ENCODE measurements around the genes SLC22A18 and ART1.

DNA sequence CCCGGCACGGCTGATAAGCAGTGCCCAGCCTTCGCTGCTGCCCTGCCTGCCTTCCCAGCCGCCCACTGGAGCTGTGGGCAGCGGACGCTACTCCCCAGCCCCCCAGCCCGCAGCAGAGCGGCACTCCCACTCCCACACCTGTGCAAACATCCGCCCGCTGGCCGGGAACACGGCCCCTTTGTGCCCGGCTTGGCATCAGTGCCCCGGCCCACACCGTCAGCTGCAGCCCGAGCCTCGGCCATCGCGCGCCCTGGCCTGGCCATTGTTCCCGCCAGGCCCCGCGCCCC is 130.2 kb downstream of the KCNQ1 start:
- PRO-cap = no peak

DNA sequence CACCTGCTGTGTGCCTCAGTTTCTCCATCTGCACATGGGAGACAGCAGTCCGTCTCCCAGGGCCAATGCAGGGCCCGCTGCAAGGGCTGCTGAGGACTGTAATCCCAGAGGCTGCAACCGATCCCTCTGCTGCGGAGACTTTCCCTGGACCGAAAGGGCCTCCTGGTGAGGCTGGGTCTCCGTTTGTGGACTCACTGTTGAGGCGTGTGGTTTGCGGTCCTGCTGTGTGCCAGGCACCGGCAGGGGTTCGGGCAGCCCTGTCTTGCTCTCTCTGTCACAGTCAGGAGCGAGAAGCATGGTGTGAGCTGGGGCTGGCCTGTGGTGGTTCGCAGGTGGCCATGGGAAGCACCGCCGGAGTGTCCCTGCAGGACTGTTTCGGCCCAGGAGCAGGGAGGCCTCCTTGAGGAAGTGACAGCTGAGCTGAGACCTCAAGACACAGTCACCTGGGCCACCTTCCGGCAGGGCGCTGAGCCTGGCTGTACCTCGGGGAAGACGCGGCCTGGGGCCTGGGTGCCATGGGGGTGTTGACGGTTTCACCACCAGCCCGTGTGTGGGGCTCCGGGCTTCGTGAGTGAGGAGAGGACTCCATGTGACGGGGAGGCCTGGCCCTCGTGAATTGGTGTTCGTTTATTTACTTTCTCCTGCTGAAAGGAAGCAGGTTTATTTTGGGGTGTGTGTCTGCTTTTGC is 132.3 kb downstream of the KCNQ1 start:
- PRO-cap = no peak

DNA sequence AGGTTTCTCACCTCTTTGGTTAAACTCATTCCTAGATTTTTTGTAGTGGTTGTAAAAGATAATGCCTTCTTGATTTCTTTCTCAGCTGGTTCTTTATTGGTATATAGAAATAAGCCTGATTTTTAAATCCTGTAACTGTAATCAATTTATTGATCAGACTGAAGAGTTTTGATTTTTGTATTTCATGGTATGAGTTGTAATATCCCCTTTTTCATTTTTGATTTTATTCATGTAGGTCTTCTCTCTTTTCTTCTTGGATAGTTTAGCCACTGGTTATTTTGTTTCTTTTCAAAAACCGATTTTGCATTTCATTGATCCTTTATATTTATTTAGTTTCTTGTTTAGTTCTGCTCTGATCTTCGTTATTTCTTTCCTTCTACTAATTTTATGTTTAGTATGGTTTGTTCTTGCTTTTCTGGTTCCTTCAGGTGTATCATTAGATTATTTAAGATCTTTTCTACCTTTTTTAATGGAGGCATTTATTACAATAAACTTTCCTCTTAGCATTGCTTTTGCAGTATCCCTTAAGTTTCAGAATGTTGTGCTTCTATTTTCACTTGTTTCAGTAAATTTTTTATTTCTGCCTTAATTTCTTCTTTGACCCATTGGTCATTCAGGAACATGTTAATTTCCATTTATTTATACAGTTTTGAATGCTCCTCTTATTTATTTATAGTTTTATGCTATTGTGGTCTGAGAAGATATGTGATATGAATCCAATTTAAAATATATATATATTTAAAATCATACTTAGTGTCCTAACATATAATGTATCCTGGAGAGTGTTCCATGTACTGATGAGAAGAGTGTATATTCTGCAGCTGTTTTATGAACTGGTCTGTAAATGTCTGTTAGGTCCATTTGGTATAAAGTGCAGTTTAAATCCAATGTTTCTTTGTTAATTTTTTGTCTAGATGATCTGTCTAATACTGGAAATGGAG is 197.8 kb downstream of the KCNQ1 start:
- PRO-cap = no peak

DNA sequence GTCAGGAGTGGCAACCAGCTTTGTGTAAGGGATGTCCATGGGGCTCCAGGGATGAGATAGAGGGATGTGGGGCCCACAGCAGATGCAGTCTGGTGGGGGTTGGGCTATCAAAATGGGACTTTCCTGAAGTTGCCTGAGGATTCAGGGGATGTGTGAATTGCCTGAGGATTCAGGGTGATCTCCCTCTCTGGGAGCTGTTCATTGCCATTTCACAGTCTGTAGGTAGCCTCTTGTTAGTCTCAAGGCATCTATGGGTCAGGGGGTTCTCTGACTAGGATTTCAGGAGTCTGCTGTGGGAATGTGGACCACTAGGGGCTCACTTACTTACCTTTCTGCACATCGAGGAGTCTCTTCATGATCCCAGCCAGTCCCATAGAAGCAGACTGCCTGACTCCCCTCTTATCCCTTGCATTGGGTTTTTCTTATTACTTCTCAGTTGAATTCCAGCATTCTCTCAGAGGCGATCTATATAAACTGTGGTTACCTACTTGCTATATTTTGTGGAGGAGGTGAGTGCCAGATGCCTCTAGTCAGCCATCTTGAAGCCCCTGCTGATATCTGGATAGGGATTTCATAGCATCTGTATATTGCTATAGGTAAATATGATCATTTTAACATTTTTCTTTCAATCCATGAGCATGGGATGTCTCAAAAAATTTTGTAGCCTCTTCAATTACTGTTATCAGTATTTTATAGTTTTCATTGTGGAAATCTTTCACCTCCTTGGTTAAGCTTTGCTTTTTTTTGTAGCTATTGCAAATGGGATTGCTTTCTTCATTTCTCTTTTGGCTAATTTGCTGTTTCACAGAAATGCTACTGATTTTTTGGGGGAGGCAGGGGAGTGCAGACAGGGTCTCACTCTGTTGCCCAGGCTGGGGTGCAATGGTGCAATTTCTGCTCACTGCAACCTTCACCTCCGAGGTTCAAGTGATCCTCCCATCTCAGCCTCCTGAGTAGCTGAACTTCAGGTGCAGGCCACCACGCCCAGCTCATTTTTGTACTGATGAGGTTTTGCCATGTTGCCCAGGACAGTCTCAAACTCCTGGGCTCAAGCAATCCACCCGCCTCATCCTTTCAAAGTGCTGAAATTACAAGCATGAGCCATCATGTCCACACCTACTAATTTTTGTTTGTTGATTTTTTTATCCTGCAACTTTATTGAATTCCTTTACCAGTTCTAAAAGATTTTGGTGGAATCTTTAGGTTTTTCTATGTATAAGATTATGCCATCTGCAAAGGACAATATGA is 201.3 kb downstream of the KCNQ1 start:
- PRO-cap = no peak

DNA sequence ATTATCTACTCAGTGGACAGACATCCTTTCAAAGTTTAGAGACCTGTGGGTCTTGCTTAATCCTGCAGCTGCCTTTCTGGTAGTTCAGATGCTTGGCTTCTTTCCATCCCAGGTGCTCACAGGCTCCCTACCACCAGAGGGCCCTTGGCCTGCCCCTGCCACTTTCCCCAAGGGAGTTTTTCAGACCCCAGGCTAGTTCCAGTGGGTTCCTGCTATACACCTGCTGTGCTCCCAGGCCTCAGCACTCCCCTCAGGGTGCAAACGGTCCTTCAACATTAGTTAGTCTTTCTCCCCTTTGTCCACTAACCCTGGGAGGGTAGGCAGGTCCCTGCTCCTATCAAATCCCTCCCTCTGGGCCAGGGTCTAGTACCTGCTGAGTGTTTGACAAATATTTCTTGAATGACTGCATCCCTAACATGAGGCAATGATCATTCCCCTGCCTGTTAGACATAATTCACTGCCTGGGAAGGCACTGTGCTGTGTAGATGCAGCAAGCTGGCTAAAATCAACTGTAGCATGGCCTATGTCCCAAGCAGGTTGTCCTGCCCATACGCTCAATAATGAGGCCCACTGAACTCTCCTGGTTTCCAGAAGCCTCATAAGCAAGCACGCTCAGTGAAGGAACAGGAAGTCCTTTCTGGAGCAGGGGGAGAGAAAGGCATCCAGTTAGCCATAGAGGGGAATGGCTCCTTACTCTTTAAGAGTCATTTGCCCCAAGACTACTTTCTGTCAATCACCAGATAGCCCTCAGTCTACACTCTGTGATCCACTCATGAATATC is 193.0 kb downstream of the CDKN1C start:
- PRO-cap = no peak

DNA sequence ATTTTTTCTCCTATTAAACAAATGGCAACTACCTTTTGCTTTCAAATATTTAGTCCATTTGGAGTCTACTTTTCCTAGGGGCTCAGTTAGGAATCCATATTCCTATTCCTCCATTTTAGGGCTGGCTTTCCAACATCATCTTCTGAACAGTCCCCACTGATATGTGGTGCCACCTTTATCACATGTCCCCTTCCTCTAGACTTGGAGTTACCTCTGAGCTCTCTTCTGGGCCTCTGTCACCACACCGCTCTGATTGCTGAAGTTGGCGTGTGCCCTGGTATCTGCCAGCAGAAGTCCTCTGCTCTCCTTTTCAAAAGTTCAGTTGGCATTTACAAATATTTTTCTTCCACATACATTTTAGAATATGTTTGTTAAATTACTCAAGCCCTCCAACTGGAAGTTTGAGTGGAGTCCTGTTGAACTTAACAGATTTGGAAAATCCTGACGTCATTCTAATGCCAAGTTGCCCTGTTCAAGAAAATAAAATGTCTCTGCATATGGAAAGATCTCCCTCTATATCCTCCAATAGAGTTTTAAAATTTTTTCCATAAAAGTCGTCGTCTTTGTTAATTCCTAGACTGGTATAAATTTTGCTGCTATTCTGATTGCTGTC is 189.3 kb downstream of the CDKN1C start:
- PRO-cap = no peak

DNA sequence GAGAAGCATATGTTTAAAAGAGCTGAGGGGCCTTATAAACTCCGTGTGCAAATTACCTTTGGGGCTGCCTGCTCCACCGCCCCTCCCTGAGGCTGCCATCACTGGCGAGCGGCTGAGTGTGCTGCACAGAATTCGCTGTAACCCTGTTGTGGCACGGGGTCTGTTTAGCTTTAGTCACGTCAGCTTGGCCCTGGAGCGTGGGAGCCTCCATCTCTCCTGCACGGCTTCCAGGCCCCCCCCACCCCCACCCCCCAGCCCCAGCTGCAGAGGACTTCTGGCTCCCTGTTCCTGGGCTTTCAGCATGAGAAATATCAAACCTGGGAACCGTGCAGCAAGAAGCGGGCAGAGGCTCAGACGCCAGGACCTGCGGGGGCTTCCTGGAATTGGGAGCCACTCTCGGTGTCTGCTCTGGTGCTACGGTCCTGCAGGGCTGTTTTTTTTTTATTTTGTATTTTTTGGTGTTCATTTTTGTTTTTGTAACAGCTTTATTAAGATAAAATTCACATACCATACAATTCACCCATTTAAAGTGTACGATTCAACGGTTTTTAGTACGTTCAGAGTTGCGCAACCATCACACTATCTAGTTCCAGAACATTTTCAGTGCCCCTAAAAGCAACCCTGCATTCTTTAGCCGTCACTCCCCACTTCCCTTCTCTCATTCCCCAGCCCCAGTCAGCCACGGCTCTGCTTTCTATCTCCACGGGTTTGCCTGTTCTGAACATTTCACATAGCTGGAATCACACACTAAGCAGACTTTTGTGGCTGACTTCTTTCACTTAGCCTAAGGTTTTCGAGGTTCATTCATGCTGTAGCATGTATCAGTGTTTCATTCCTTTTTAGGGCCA is 176.4 kb downstream of the CDKN1C start:
- PRO-cap = no peak

- PRO-cap = no peak
Measured at GRCh38 chr11:2776140-2776633, 109.4 kb downstream of the CDKN1C start.

GRCh38 chr11:2778024-2779166 is 107.2 kb downstream of the CDKN1C start:
- PRO-cap = no peak

DNA sequence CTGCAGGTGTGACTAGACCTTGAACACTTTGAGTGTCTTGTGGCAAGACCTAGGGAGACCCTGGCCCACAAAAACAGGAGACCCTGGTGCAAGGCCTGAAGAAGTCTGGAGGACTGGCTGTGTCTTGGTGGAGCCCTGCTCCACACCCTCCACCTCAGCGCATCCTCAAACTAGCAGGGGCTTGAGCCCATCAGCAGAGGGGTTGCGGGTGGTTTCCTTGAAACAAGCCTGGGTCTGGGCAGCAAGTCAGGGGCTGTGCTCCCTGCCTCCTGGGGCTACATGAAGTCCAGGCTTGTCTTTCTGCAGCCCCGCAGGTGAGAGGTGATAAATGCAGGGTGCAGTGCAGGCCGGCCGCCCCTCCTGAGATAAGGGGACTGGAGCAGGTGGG is 2.9 kb downstream of the CDKN1C start:
- PRO-cap = no peak

DNA sequence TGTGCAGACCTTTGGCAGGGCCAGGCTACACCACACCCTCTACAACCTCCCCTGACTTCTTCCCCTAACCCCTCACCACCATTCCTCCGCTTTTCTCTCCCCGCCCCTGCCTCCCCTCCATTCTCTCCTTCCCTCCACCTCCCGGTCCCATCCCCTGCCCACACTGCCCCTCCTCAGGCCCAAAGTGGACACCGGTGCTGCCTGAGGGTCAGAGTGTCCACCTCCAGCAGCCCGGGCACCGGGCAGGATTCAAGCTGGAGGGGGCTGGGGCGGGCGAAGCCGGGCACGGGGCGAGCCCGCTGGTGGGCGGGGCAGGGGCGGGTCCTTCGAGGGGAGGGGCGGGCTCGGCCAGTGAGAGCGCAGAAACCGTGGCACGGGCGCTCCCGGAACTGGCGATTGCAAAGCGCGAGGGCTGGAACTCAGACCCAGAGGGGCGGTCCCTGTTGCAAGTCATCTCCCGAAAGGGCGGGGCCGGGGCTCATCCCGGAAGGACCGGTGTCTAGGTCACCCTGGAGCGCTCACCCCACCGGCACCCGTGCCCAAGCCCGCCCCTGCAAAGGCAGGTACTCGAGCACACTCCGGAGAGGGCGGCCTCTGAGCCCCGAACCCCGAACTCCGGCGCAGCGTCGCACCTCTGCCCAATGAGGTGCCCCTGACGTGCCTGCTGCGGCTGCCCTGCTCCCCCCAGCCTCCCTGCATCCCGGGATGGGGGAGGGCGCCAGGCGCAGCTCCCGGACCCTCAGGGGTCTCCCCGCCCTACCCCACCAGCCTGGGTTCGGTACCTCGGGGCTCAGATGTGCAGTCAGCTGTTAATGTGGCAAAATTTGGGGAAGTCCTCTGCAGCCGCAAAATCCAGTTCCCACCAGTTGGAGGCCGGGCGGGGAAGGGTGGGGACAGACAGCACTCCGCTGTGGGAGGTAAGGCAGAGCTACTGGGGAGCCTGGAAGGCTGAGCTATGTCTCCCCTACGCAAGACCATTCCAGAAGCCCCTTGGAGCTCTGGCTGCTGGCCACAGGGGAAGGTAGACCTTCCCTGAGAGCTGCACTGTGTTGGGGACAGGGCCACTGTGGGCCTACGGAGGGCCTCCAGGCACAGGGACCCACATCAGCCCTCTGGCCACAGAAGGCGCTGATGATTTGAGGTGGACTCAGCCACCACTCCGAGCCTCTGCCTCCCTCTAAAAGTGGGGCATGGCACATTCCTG is at the start of gene SLC22A18:
Gene SLC22A18 (plus strand): TSS at position 477 of the 1,204 bp plus-strand sequence.
- PRO-cap = bidirectional peak, plus-strand start at position 422 of the sequence, minus-strand start at position 391 of the sequence

- PRO-cap = no peak
Measured at GRCh38 chr11:2930030-2931146, 1.2 kb upstream of the PHLDA2 start.

DNA sequence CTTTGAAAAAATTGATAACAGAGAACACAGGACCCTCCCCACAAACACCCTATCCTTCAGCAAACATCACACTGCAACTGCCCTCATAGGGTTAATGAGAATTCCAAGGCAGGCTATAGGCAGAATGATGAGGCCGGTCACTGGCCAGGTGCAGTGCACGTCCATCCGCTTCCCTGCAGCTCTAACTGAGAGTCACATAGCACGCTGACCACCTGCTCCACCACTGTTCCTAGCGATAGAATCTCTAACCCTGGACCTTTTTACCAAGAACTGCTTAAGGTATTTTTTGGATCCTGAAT is 29.8 kb upstream of the NAP1L4 start:
- PRO-cap = no peak

GRCh38 chr11:3042144-3043019 is 14.8 kb downstream of the CARS1 start:
- PRO-cap = no peak

- PRO-cap = no peak
Measured at GRCh38 chr11:3143411-3143907, 21.7 kb downstream of the OSBPL5 start.

DNA sequence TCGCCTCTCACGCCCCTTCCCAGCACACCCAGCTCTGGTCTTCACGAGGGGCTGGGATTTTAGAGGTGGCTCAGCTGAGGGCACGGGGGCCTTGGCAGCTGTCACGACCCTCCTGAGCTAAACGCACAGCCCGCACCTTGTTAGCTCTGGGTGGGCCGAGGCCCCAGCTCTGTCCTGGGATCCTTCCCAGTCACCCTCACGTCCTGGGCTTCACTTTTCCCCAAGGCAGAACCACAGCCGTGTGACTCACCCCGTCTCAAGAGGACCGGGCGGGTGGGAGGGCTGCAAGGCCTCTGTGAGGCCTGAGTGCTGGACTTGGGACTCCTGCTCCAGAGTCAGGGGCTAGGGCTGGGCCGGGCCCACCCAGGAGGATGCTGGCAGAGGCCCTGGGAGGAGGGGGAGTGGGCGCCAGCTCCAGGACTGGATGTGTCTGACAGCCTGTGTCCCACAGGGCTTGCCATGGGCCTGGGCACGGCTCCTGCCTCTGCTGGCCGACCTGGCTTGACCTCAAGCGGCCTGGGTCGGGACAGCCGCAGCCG is 18.2 kb downstream of the OSBPL5 start:
- PRO-cap = no peak

- PRO-cap = no peak
Measured at GRCh38 chr11:3476543-3477420, 97.8 kb upstream of the ZNF195 start.

DNA sequence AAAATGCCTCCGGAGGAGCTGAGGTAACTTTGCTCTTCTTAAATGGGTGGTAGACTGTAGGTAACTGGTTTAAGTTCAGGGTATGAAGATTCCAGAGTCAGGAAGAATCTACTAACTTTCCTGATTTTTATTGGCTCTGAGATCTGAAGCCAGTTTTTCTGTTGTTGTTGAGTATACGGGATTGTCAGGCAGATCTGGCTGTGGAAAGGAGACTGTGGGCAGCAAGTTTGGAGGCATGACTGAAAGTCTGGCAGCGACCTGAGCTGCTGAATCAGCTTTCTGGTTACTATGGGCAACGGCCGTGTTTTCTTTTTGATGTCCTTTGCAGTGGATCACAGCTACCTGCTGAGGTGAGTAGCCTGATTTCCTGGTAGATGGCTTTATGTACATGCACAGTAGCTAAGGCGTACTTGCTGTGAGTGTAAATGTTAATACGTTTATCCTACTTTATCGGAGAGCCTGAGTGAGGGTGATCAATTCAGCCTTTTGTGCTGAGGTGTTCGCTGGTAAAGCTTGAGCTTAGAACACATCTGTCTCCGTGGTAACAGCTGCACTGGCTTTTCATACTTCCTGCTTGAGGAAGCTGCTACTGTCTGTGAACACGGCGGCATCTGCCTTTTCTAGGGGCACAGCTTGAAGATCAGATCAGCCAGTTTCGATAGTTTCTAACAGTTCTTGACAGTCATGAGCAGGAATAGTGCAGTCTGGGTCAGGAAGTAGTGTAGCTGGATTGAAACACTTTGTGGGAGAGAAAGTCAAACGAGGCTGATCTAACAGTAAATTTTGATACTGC is 129.7 kb downstream of the ART5 start:
- PRO-cap = no peak

- PRO-cap = no peak
Measured at GRCh38 chr11:3644157-3645193, at the start of gene ART1. Gene ART1, plus strand, starts transcription at chr11:3645128.

- PRO-cap = no peak
Measured at GRCh38 chr11:3812206-3812831, 4.0 kb downstream of the PGAP2 start.

All from anterior vena cava (tissue), 1 donor.